CD14-positive monocyte (primary cell): ENCODE measurements around a stretch of chr3.

DNA sequence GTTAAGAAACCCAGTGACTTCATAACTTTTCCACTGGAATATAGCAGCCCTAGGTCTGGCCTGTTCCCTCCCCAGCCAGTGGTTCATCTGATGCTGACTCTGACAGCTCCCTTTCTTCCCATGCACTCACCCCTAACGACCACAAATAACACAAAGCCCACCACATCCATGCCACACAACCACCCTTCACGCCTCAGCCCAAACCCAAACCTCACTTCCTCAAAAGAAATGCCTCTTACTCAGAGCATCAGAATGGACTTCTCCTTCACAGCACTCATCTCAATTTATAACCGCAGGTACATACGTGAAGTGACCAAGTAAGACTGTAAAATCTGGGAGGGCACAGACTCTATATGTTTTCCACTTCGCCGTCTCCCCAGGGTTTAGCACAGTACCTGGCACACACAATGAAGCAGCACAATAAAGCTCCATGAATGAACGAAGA, 1.0 kb downstream of the RBSN start:
- CAGE, long polyA plus RNA, result no peak

GRCh38 chr3:15246510-15247734, 40.9 kb downstream of the CAPN7 start:
- CAGE, long polyA plus RNA, result no peak

DNA sequence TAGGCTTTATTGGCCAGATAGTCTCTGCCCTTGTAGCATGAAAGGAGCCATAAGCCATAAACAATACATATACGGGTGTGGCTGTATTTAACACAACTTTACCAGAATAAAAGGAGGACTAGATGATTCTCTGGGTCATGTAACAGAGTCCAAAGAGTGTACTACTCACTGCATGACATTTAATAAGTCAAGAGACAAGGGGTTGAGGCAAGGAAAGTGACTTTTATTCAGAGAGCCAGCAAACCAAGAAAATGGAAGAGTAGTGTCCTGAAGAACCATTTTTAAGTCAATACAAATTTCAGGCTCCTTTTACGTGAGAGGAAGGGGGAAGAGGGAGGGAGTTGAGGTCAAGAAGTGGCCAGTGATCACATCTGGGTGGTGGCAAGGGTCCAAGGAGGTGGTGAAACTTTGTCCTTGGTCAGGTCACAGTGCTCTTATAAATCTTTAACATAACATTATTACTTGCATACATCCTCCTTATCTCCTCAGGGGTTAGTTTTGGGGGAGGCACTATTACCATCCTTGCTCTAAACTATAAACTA, 46.2 kb downstream of the METTL6 start:
- CAGE, long polyA plus RNA, result no peak

DNA sequence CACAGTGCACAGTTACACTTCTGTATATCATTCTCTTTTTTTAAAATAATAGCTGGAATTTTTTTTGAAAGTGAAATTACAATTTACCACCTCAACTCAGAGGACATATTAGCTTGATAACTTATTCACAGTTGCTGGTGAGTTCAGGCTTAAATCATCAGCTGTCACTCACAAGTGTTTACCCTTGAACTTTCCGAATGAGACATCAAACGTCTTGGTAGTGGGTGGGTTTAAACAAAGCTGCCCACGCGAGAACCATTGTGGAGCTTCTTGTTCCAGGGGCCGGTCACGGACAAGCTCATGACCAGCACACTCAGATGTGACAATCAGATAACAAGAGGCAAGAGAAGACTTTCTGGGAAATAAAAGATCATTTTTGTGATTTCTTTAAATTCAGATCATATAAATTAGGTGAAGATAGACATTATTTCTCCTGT, 29.1 kb downstream of the BTD start:
- CAGE, long polyA plus RNA, result no peak

- CAGE, long polyA plus RNA, result no peak
These were observed 35.9 kb downstream of the BTD start for GRCh38 chr3:15637242-15638069.

DNA sequence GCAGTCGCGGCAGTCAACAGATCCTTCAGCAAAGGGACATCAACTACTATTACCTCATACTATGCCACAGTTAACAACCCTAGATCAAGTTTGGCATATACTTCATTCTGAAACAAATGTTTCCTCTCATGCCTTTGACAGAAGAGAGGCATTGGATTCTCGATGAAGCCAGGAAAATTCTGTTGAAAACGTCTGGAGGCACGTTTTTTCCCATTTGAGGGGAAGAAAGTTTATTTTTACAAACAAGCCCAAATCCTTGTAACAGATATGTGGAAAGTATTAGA, 65.3 kb downstream of the ANKRD28 start:
- CAGE, long polyA plus RNA, result no peak

GRCh38 chr3:15756266-15757158, 41.3 kb downstream of the ANKRD28 start:
- CAGE, long polyA plus RNA, result no peak

- CAGE, long polyA plus RNA, result no peak
These were observed 50.0 kb upstream of the ANKRD28 start for GRCh38 chr3:15847680-15848354.

GRCh38 chr3:16140375-16141052, 34.0 kb upstream of the GALNT15 start:
- CAGE, long polyA plus RNA, result no peak

GRCh38 chr3:16174987-16175560, 594 bp downstream of the GALNT15 start:
- CAGE, long polyA plus RNA, result no peak

DNA sequence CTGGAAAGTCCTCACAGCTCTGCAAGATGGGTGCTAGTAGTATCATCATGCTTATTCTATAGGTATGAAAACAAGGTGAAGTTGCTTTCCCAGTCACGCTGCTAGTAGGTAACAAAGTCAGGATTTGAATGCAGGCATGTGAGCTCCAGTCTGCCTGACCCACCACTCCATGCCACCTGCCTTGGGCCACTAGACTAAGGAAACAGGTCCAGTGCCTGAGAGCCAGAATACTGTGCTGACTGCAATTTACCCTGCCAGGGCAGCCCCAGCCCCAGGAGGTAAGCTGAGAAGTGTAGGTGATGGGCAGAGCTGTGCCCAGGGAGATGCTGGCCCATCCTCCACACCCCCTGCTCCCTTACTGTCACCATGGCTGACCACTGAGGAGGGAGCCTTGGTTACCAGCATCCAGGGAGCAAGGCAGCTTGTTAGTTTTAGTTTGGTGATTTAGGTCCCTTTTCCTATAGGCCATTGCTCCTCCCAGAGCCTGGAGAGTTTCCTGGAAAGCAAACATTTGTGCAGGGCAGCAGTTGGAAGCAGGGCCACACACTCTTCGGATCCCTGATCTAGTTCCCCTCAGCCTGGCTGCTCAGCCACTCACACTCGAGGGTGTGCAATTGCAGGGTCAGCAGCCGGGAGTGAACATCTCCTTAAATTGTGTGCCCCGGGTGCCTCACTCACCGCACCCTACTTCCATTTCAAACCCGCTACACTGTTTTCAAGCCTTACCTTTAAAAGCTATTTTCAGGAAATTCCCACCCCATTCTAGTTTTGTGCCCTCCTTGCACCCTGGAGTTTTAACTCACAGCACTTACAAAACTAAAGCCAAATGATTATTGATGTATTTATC, 2.0 kb downstream of the GALNT15 start:
- CAGE, long polyA plus RNA, result no peak

GRCh38 chr3:16181318-16181842, 6.9 kb downstream of the GALNT15 start:
- CAGE, long polyA plus RNA, result no peak

DNA sequence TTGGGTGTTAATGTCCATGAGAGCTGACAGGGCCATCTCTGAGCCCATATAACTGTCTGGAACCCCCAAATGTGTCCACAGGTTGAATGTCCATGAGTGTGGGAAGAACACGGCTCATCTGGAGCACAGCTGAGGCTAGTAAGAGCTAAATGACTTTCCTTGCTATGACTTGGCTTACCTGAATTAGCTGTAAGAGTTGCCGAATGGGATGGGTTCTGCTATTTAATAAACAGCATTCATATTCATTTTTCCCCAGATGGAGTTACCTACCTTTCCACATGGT, 36.0 kb downstream of the DPH3 start:
- CAGE, long polyA plus RNA, result no peak

DNA sequence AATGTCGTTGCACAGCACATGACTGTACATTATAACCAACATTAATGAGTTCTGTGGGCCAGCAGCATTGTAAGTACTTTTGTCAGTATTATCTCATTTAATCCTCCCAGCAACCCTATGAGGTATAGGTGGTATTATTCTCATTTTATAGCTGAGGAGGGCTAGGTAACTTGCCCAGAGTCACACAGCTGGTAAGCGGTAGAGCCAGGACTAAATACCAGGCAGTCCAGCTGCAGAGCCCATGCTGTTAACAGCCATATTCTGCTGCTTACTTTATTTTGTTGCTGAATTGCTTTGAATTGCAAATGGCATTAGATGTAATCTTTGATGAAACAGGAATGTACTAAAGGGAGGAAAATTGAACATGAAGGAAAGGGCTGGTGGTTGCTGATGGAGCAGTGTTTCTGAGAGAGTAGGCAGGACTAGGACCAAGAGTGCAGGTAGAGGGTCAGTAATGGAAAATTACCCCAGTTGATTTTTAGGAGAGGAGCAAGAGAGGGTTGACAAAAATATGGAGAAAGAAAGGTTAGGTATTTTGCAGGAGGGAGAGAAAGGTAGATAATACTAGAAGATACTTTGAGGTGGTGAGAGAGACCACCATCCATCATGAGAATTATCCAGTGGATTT, 19.7 kb downstream of the OXNAD1 start:
- CAGE, long polyA plus RNA, result no peak

- CAGE, long polyA plus RNA, result no peak
These were observed 22.9 kb downstream of the OXNAD1 start for GRCh38 chr3:16287710-16288470.

DNA sequence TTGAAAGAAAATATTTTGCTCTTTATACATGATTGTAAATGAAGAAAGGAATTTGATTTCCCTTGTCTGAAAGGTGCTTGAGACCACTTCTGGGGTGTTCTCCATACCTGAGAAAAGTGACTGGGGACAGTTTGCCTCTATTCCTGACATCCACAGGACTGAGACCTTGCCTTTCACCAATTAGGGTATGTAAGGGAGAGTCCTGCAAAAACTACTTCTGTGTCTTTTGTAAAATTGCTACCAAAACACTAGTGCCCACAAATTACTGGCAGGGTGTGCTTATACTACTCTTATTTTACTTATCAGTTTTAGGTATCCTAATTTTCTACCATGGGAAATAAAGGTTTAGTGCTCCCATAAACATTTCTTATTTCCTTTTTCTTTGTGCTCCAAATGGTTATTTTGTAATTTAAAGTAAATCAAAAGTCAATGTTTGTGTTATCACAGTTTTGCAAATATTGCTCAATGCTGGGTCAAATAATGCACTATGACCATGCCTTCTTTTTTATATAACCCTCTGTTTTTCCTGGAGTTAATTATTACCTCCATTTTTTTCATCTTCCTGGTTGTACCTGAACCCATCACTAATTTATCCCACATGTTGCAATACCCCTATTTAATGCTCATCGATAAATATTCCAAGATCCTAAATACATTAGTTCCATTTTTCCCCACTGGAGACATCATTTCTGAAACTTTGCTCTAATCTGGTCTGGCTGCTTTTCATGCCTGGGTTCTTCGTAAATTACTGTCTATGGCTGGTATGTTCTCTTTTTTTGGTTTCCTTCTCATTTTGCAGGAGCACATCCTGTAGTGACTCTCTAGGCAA, 66.2 kb downstream of the OXNAD1 start:
- CAGE, long polyA plus RNA, result no peak

- CAGE, long polyA plus RNA, result no peak
These were observed 71.0 kb downstream of the OXNAD1 start for GRCh38 chr3:16335992-16336433.

DNA sequence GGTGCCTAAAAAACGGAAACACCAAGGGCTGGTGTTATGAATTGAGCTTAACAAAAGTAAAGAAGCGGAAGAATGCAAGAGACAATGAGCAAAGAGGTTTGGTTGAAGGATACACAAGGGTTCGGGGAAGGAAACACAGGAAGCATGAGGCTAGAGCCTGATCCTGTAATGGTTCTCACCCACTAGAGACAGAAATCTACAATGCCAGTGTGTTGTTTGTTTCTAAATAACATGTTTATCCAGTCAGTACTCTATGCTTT, 50.7 kb downstream of the RFTN1 start:
- CAGE, long polyA plus RNA, result no peak

- CAGE, long polyA plus RNA, result no peak
These were observed 45.0 kb downstream of the RFTN1 start for GRCh38 chr3:16468491-16468904.

GRCh38 chr3:16482688-16483174, 30.8 kb downstream of the RFTN1 start:
- CAGE, long polyA plus RNA, result no peak